Measurements from ENCODE around the genes C4orf19, PTTG2 and FAM114A1.

DNA sequence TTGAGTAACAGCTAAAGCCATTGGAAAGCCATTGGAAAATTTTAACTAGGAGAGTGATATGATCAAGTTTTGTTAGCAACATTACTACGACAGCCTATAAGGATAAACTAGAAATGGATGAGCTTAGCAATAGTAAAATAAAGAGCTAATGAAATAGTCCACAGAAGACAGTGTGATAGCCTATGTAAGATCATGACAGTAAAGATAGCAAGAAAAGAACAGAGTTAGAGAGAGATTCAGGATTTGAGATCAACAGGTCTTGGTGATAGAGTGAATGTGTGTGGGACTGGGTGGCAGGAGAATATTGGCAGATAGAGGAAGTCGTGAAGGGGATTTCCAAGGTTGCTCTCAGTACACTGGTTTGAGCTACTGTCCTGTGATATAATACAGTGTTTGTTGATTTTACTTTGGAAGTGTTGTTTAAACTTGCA, 44.0 kb downstream of the DTHD1 start:
- PRO-cap, 2 experiments = peak in 1 of 2 experiments; most common minus-strand start position 288 of the sequence (in 1)

- PRO-cap, 2 experiments = peak in 1 of 2 experiments; most common plus-strand start chr4:37453925 (in 1); most common minus-strand start chr4:37453819 (in 1)
These were observed at the start of gene C4orf19 for GRCh38 chr4:37453725-37454193. Gene C4orf19, plus strand, starts transcription at chr4:37453925.

DNA sequence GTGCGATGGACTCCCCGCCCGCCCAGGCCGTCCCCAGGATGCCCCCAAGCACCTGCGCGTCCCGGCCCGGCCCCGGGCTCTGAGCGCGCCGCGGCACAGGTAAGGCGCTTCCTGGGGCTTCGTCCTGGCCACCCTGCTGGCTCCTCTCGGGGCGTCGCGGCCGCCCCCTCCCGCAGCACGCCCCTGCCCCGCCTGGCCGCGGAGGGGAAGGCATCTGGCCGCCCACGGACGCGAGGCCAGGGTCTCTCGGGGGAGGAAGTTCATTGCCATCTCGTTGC, 305 bp downstream of the TBC1D1 start:
- PRO-cap, 2 experiments = no peak in any of the 2 experiments

GRCh38 chr4:37960293-37960633, at the start of gene PTTG2:
Gene PTTG2, plus strand, starts transcription at chr4:37960398.
- PRO-cap, 2 experiments = no peak in any of the 2 experiments

GRCh38 chr4:38075313-38076099, 115.3 kb downstream of the PTTG2 start:
- PRO-cap, 2 experiments = peak in 2 of 2 experiments; most common plus-strand start chr4:38075771 (in 2)

DNA sequence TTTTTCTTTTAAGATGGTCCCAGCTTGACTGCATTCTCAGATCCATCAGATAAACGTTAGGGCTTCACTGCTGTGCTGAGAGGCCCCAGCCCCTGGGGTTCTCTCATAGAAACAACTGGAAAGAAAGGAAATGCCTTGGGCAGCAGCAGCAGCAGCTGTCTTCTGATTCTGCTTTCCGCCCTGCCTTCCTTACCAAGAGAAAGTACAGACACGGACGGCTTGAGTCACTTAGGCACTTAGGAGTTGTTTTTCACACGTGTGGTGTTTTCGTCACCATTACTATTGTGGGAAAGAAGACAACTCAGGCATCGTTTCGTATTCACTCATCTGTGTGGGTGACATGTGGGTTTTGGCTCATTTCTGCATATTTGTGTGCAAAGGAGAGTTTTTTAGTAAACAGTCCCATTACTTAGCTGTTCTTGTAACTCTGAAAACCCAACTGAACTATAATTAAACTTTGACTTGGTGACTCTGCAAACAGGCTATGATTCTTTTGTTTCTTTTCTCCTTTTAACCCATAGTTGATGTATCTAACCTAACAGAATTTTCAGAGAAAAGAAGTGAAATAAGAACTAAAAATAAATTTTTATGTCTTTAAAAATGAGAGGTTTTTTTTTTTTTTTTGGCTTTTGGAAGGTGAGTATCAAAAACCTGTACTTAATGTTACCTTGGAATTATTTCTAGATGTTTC, 172.1 kb downstream of the PTTG2 start:
- PRO-cap, 2 experiments = no peak in any of the 2 experiments

DNA sequence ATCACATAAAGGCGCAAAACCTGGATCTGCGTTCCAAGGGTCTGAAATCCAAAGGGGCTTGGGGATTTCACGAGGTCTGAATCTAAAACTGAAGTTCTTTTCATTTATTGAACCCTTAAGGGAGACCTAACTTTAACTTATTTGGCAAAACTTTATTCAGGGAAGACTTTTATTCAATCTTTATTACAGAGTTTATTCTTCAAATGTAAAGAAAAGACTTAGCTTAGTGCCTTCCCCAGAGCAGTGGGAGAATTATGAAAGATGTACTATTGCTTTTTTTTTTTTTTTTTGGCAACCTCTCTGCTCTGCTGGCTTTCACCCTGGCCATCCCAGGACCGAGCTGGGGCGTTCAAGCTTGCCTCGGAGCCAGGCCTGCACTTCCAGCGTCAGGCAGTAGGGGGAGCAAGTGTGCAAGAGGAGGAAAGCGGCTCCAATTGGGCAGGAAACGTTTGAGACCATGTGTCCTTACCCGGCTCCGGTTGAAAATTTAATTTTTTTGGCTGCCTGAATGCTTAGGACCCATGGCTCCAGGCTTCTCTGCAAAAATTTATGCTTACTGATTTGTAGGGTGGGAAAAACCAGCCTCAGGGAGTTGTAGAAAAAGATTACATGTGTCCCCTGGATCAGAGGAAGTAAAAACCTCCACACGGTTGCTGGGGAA, 344.3 kb upstream of the KLF3 start:
- PRO-cap, 2 experiments = no peak in any of the 2 experiments

- PRO-cap, 2 experiments = no peak in any of the 2 experiments
These were observed 296.3 kb upstream of the KLF3 start for GRCh38 chr4:38367668-38368083.

DNA sequence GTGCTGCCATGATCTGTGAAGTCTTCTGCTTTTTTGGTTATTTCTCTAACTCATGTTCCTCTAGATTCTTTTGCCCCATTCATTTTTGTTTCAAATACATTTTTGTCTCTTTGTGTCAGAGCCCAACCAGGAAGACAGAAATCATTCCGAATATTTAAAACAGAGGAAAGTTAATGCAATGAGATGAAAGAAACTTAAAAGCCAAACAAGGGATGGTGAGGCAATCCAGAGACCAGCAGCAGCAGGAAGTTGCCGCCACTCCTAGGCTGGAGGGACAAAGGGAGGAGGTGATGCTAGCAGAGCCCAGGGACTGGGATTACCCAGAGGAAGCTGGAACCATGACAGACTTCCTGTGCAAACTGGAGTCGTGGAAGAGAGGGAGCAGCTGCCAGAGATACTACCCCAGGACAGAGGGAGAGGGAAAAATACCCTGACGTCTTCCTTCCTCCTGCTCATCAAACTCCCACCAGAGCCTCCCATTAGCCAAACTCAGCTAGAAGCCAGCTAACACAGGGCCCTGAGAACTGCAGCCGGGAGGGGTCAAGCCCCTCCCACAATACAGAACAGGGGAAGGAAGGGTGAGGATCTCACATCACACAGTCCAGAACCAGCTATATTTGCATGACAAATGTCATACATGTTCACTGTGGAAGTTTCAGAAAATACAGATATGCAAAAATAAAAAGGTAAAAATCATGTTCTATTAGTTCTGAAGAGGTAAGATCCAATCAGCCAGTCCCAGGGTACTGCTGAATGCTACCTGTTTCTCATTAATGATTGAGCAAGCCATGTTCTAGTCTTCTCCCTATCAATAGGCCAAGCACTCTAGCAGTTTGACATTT, 101.2 kb upstream of the KLF3 start:
- PRO-cap, 2 experiments = no peak in any of the 2 experiments

GRCh38 chr4:38654068-38654750, 9.8 kb upstream of the KLF3 start:
- PRO-cap, 2 experiments = no peak in any of the 2 experiments

DNA sequence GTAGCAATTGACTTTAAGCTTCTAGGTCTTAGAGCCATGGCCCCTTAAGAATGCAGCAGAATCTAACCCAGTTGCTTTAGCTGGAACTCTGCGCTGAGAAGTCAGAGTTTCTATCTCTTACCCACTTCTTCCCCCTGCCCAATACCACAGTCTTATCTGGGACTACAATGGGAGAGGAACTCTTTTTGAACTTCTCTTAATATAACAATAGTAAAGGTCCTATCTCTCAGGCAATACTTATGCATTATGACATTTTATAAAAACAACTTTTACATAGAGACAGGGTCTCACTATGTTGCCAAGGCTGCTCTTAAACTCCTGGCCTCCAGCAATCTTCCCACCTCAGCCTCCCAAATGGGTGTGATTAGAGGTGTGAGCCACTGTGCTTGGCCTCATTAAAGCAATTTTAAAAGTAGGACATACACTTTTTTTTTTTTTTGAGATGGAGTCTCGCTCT, 1.8 kb downstream of the TLR10 start:
- PRO-cap, 2 experiments = peak in 1 of 2 experiments; most common plus-strand start position 155 of the sequence (in 1)

DNA sequence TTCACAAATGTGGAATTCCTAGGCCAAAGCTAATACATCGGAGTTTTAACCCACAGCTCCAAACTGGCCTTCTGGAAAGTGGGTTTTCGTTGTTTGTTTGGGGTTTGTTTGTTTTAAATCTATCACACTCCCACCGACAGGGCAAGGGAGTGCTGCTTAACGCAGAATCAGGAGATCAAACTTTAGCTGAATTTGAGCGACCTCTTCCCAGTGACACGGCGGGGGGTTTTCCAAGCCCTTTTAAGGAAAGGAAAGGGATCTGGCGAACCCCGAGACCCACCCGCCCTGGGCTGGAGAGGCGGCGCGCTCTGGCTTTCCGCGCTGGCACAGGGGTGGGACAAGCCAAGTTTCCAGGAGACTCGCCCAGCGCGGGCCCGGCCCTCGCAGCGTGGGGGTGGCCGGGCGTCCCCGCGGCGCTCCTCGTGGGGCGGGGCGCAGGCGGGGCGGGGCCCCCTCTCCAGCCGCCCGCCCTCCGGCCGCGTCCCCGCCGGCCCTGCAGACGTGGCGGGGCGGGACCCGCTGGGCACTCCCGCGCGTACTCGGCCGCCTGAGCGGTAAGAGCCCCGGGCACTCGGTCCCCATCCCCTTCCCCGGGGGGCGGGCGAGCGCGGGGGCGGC, at the start of gene FAM114A1:
TSS of gene FAM114A1 (plus strand) at position 526 of the 618 bp plus-strand sequence.
- PRO-cap, 2 experiments = peak in 2 of 2 experiments; most common plus-strand start position 498 of the sequence (in 1); most common minus-strand start position 339 of the sequence (in 2)

DNA sequence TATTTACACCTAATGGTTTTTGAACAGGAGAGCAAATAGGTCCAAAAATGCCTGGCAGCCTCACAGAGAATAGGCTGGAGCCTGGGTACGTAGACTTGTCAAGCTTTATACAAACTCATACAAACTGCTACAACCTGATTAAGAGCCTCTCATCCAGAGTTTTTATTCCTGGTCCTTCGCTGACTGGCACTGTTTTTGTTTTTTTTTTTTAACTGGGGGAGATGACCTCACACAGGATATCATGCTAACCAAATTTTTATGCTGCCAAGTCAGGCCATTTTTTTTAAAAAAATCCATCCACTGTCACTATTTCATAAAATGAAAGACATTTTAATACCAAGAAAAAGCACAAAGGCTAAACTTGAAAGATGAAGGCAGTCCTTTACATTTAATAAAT, 1.9 kb downstream of the FAM114A1 start:
- PRO-cap, 2 experiments = peak in 1 of 2 experiments; most common minus-strand start position 197 of the sequence (in 1)

GRCh38 chr4:38965683-38966193, 66.5 kb downstream of the TMEM156 start:
- PRO-cap, 2 experiments = no peak in any of the 2 experiments

DNA sequence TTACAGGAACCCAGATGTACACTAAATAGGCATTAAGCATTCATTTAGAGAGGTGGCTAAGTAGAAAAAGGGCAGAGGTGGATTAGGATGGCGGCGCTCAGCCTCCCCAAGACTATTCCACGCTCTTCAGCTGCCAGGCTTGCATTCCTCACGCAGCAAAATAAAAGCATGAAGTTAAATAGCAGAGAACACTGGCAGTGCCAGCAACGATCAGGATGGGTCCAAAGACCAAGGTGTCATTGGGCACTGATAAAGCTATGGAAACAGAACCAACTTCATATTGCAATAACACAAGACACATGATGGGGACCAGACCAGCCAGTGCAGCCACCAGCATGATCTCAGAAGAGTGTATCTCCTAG, 42.0 kb downstream of the TMEM156 start:
- PRO-cap, 2 experiments = peak in 1 of 2 experiments; most common plus-strand start position 298 of the sequence (in 1); most common minus-strand start position 150 of the sequence (in 1)

GRCh38 chr4:39043444-39044255, 11.4 kb upstream of the TMEM156 start:
- PRO-cap, 2 experiments = peak in 1 of 2 experiments; most common minus-strand start chr4:39043638 (in 1)

DNA sequence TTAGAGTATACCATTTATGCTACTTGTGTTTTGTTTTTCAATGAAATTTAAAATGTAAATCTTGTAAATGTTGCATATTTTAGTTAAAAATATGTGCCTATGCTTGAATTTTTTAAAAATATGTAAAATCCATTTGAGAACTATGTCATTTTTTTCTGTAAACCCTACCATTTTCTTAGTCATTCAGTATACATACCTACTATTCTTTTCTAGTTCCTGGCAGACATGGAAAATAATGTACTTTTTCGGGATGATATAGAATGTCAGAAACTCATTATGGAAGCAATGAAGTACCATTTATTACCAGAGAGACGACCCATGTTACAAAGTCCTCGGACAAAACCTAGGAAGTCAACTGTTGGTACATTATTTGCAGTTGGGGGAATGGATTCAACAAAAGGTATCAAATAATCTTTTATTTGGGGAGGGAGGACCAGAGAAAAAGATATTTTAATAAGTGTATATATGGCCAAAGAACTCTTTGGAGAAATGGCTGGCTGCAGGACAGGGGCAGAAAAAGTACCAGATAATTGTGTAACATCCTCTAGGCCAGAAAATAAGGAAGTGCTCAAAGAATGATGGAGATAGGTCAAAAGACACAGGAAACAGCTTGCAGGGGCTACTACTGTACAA, 34.6 kb downstream of the KLHL5 start:
- PRO-cap, 2 experiments = no peak in any of the 2 experiments

DNA sequence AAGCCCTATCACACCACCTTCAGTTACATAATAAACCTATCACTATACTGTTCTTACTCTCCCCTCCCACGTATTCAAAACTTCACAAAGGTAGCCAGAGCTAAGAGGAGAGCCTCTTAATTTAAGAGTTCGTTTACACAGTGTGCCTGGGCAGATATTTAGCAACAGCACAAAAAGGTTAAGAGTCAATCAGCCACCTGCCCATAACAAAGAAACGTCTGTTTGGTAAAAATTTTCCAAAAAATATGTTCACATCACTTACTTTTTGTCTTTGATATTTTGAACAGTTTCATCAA, 25.0 kb downstream of the RFC1 start:
- PRO-cap, 2 experiments = peak in 1 of 2 experiments; most common plus-strand start position 85 of the sequence (in 1)

DNA sequence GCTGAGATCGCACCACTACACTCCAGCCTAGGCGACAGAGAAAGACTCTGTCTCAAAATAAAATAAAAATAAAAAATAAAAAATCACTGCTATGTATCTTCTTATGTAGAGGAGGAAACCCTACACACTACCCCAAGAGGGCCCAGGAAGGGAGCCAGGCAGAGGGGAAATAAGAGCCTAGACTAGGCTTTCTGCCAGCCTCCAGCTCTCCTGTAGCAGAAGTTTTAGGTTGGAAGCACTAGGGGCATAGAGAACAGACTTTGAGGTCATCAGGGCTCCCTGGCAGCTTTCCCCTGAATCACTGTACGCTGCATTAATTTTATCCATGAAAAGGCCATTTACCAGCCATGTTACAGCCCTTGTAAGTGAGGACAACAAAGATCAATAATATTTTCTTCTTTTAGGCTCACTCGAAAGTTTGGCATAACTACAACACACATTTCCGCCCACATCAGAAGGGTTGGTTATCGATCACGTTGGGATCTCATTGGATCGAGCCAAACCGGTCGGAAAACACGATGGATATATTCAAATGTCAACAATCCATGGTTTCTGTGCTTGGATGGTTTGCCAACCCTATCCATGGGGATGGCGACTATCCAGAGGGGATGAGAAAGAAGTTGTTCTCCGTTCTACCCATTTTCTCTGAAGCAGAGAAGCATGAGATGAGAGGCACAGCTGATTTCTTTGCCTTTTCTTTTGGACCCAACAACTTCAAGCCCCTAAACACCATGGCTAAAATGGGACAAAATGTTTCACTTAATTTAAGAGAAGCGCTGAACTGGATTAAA, 24.7 kb downstream of the RPL9 start:
- PRO-cap, 2 experiments = no peak in any of the 2 experiments

GRCh38 chr4:39614623-39615153, 24.0 kb downstream of the SMIM14 start:
- PRO-cap, 2 experiments = no peak in any of the 2 experiments

All from Metastatic Liver Carcinoma in the Lung (tissue), 2 donors.